Measurements from ENCODE around the gene NUTM2F.

GRCh38 chr9:94166068-94166698 is 81.9 kb downstream of the PTPDC1 start:
- CAGE, long polyA plus RNA: no peak
- RRBS: 1% methylated on average over 28 of the region's 93 CpGs

DNA sequence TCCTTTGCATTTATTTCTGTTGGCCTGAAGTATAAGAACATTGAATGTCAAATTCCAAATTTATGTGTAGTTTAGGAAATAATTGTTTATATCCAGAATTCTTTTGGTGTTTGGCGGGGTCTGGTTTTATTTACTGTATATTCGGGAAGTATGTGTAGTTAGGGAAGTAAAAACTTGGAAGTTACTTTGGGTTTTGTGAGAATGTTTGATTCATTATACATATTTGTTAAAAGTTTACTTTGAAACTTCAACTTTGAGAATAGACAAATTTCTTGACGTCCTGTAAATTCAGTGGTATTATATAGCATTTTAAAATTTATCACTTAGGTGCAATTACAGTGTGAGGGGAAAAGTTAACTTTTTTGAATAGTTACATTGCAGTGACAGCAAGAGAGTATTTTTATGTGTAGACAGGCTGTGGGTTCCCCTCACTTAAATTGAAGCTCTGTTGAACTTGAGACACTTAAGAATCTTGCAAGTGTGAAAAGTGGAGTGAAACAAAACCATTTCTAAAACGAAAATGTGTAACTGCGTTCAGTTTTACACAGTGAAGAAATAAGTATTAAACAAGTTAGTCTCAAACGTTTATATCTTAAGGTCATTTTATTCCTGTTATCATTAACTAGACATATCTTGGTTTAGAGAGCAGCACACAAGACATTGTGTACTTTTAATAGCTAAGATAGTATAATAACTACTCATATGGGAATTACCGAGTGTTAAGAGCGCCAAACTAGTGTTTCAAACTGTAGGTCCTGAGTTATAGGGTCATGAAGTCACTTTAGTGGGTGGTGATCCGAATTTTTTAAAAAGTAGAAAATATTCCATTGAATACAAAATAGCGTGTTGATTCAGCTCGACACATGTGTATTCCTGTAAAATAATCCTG is 83.5 kb downstream of the PTPDC1 start:
- CAGE, long polyA plus RNA: no peak
- RRBS: no CpG with 5 or more reads among the region's 11 CpGs

- CAGE, long polyA plus RNA: no peak
- RRBS: no CpG with 5 or more reads among the region's 6 CpGs
Observed at GRCh38 chr9:94169222-94170118, 85.2 kb downstream of the PTPDC1 start.

- CAGE, long polyA plus RNA: no peak
- RRBS: no CpG with 5 or more reads among the region's 5 CpGs
Observed at GRCh38 chr9:94328495-94329046, at the start of gene NUTM2F. Gene NUTM2F, minus strand, starts transcription at chr9:94328644.

DNA sequence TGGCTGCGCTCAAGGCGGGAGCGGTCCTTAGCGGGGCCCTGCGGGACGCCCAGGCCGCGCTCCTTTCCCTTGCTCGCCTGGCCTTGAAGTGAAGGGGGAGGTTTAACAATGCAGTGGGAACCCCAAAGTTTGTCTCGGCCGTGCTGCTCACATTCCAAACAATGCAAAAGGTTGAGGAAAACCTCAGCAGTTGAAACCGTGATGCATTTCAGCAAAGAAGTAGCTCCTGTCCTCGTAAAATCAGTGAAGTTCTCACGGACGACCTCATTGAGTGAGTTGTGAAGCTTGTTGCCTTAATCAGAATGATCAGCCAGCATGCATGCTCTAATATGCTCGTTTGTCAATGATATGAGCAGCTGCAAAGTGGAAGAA is 4.3 kb upstream of the NUTM2F start:
- CAGE, long polyA plus RNA: no peak
- RRBS: no CpG with 5 or more reads among the region's 16 CpGs

- CAGE, long polyA plus RNA: no peak
- RRBS: no CpG with 5 or more reads among the region's 4 CpGs
Observed at GRCh38 chr9:94464588-94465176, 90.3 kb downstream of the MFSD14B start.

DNA sequence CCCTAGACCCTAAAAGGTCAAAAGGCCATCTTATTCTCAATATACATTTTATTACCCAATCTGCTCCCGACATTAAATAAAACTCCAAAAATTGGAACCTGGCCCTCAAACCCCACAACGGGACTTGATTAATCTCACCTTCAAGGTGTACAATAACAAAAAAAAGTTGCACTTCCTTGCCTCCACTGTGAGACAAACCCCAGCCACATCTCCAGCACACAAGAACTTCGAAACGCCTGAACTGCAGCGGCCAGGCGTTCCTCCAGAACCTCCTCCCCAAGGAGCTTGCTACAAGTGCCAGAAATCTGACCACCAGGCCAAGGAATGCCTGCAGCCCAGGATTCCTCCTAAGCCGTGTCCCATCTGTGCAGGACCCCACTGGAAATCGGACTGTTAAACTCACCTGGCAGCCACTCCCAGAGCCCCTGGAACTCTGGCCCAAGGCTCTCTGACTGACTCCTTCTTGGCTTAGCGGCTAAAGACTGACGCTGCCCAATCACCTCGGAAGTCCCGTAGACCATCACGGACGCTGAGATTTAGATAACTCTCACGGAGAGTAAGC is 51.7 kb downstream of the FBP2 start:
- CAGE, long polyA plus RNA: no peak
- RRBS: no CpG with 5 or more reads among the region's 15 CpGs

GRCh38 chr9:94603141-94603856 is 9.7 kb upstream of the FBP2 start:
- CAGE, long polyA plus RNA: no peak
- RRBS: 4% methylated on average over 6 of the region's 15 CpGs

GRCh38 chr9:94654127-94655011 is 15.1 kb upstream of the FBP1 start:
- CAGE, long polyA plus RNA: no peak
- RRBS: no CpG with 5 or more reads among the region's 10 CpGs

GRCh38 chr9:94812086-94813113 is 85.9 kb downstream of the AOPEP start:
- CAGE, long polyA plus RNA: no peak
- RRBS: no CpG with 5 or more reads among the region's 8 CpGs

DNA sequence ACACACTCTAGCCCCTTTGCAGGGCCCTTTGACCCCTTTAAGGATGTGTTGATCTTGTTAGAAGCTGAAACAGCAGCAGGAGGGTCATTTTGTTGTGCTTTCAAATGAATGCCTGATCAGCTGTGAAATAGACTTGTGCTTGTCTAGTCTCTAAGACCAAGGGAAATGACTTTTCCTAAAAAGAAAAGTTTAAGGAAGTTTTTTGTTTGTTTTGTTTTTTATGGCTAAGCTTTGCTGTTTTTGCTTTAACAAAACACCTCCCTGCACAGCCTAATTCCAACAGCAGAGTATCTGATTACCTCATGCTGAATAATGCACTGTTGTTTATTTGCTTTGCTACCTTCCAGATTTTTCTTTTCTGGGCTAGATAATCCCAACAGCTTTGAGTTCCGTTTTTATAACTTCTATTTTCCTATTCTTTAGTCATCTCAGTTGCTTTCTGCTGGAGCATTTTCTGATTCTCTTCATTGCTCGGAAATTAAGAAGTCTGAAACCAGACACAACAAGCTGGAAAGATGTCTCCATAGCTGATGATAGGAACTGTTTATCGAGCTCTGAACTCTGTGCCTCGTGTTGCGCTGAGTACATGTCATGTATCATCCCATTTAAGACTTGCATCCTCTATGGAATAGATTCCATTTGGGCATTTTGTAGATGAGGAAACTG is 95.8 kb downstream of the AOPEP start:
- CAGE, long polyA plus RNA: no peak
- RRBS: no CpG with 5 or more reads among the region's 5 CpGs

DNA sequence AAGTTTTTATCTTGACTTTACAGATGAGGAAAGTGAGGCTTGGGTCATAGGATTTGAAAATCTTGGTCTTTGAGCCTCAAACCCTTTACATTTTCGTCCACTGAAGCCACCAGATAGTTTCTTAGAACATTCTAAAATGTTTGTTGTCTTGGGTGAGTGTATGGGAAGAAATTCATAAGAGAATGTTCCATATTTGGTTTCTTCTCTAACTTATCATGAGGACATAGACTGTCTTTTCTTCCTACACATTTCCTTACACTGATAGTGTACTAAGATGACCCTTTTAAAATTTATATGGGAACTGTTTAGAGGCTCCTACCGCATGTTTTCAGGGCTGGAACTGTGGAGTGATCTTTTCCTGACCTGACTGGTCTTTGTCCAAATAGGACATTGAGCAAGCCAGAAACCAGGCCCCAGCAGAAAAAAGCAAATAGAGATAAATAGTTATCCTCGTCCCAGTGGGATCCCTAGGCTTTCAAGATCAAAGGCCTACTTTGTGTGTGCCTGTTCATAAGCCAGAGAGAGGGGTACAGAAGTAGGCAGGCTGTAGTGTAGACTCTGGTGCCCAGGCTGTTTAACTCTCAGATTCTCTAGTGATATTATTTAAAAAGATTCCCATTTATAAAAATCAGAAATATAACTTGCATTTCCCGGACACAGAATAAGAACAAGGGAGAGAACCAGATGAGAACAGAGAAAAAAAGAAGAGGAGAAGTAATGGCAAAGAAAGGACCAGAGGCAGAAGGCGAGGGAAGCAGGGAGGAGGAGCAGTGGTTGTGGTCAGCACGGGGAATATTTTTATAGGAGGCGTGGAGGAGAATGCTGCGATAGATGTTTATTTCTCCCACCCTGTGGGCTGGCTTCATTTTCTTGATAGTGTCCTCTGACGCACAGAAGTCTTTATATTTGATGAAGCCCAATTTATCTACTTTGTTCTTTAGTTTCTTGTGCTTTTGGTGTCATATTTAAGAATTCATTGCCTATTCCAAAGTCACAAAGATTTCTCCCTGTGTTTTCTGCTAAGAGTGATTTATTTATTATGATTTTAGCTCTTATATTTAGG is 101.1 kb downstream of the AOPEP start:
- CAGE, long polyA plus RNA: no peak
- RRBS: no CpG with 5 or more reads among the region's 9 CpGs

- CAGE, long polyA plus RNA: no peak
- RRBS: no CpG with 5 or more reads among the region's 6 CpGs
Observed at GRCh38 chr9:94833609-94834291, 107.3 kb downstream of the AOPEP start.

DNA sequence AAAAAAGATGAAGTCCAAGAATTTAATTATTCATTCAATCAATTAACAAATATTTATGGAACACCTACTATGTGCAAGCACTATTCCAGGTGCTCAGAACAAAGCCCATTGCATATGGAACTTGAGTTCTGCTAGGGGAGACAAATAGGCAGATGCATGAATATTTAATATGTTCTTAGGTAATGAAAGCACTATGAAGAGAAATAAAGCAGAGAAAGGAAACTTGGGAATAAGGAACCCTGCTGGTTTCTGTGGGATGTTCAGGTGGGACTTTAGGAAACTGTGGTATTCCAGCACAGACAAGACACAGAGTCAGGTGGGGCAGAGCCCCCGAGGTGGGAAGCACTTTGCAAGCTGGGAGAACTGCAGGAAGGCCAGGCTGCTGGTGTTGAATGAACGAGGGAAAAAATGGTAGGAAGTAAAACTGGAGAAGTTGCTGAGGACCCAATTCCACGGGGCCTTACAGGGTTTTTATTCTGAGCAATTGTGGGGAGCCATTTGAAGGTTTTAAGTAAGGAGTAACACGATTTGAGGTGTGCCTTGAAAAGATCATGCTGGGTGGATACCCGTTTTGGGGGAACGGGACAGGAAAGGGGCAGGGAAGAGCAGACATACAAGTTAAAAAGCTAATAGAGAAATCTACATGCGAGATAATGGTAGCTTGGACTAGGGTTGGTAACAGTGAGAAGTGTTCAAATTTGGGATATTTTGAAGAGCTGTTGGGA is 118.6 kb downstream of the AOPEP start:
- CAGE, long polyA plus RNA: no peak
- RRBS: no CpG with 5 or more reads among the region's 7 CpGs

DNA sequence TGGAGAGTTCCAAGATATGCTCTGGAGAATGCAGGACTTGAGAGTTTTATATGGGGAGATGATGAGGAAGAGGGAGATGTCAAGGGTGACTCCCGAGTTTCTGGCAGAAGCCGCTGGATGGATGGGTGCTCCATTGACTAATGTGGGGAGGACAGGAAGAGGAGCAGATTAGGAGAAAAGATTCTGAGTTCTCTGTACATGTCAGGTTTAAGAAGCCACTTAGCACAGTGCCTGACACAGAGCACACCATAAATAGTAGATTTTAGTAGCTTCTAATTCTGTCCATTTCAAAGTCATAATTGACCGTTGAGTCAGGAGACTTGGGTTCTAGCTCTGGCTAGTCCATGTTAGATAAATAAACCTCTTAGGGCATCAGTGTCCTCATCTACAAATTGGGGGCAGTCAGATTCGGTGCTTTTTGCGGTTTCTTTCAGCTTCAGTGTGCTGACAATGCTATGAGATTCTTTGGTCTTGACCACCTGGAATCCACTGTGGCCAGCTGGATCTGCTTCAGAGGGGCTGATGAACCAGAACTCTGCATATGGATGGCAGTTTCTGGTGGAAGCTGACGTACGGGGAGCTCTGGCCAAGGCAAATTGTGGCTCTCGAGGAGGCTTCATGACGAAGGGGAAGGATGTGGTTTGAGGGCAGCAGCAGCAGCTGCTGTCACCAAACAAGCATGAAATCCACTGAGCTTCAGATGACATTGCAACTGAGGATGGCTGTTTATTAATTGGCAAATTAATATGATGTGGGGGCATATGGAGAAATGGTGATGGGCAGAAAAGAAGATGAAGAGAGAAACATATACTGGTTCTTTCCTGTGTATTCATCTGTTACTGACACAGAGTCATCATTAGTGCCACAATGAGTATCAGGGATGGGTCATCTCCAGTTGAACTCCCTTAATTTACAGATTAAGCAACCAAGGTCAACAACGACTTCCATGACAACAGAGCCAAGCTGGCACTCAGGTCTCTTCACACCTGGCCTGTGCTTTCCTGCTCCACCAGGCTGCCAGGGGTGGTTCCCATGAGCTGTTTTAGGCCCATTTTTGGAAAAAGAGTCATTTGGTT is 134.4 kb downstream of the AOPEP start:
- CAGE, long polyA plus RNA: no peak
- RRBS: no CpG with 5 or more reads among the region's 10 CpGs

- CAGE, long polyA plus RNA: no peak
- RRBS: no CpG with 5 or more reads among the region's 8 CpGs
Observed at GRCh38 chr9:94870812-94871518, 144.5 kb downstream of the AOPEP start.

- CAGE, long polyA plus RNA: no peak
- RRBS: no CpG with 5 or more reads among the region's 10 CpGs
Observed at GRCh38 chr9:94908917-94909430, 182.5 kb downstream of the AOPEP start.

DNA sequence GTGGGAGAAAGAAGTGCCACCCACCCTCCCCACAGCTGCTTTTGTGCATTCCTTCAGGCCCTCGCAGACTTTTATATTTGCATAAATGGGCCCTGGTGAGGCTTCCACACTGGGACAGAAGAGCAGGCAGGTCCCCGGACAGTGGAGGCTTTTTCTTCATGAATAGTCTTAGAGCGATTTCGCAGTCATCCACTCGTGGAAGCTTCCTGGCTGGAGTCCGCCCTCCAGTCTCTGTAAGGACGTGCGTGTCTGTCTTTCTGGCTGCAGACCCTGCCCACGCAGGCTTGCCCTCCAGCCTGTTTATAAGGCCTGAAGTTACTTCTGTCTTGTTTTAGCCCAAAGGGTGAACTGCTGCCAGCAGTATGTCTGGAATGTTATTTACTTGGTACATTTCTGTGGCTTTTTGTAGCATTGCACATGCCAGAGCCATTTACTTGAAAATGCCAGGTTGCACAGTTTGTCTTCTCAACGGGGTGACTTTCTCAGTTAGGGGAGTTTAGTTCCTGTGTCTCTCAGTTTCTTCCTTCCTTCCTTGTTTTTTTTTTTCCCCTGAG is 195.7 kb downstream of the AOPEP start:
- CAGE, long polyA plus RNA: no peak
- RRBS: no CpG with 5 or more reads among the region's 10 CpGs

- CAGE, long polyA plus RNA: no peak
- RRBS: no CpG with 5 or more reads among the region's 5 CpGs
Observed at GRCh38 chr9:94950847-94951440, 224.4 kb downstream of the AOPEP start.

GRCh38 chr9:94991982-94992452 is 265.5 kb downstream of the AOPEP start:
- CAGE, long polyA plus RNA: no peak
- RRBS: no CpG with 5 or more reads among the region's 5 CpGs

Data from osteoblast (primary cell).